Pericardium (tissue), 1 donor: Measurements from ENCODE around the gene EDEM3.

GRCh38 chr1:183511364-183511987 is 39.2 kb downstream of the SMG7 start:
- RRBS: no CpG with 5 or more reads among the region's 3 CpGs

DNA sequence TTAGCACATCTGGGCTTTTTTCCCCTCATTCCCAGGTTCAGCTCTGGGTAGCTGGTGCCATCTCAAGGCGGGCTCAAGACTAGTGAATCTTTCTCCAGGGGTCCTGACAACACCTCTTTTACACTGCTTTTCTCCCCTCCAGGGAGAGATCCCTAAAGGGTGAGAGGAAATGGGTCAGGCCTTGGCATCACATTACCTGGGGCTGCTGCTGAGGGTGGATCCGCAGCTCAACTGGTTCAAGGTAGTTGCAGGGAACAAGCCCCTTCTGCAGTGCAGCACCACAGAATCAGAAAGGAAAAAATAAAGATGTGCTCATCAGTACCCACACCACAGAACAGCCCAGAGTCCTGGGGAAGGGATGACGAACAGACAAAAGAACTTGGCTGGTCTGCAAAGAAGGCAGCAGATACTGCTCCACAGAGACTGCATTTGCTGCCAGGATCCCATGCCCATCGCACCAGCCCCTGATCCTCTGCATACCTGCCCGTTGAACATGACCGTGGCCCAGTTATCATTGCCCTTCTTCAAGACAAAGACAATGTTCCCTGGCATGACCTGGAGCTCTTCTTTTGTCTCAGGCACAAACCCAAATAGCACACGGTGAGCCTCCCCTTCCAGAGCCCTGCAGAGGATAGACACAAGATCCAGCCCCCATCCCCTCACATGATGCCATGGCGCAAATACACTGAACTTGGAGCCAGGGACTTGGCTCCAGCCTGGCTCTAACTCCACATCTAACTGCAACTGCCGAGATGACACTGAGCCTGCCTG is 23.4 kb downstream of the NCF2 start:
- RRBS: no CpG with 5 or more reads among the region's 9 CpGs

DNA sequence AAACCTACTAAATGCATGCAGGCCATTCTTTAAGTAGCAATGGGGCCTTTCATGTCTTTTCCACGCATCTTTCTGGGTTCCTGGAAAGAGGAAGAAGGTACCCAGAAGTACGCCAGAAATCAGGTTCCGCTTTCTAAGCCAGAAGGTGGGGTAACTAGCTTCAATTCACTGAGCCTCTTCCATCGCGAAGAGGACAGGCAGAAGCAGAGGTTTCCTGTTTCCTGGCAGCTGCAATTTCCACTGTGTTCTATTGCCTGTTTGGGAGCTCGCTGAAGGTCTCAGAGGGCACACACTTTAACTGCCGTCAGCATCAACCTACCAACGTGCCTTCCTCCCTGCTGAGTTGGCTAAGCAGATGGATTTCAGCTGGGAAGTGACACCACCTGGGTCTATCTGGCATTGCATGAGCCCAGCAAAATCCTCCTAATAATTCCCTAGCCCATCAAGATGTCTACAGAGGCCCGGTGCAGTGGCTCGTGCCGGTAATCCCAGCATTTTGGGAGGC is 10.0 kb downstream of the NCF2 start:
- RRBS: no CpG with 5 or more reads among the region's 11 CpGs

DNA sequence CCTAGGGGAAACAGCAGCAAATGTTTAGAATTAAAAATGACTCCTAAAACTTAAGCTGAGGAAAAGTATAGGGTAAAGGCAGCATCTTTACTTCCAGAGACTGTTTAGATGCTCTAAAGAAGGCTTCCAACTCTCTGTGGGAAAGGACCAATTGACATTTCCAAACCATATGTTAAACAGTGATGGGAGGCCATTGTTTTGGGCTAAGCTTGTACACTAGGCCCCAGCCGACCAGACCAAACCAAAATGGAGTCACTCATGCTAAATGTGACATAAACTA is 2.6 kb upstream of the APOBEC4 start:
- RRBS: no CpG with 5 or more reads among the region's 1 CpG

- RRBS: no CpG with 5 or more reads among the region's 8 CpGs
These were observed 68.6 kb downstream of the RGL1 start for GRCh38 chr1:183873244-183874151.

GRCh38 chr1:184425621-184426275 is 38.9 kb downstream of the C1orf21 start:
- RRBS: no CpG with 5 or more reads among the region's 6 CpGs

DNA sequence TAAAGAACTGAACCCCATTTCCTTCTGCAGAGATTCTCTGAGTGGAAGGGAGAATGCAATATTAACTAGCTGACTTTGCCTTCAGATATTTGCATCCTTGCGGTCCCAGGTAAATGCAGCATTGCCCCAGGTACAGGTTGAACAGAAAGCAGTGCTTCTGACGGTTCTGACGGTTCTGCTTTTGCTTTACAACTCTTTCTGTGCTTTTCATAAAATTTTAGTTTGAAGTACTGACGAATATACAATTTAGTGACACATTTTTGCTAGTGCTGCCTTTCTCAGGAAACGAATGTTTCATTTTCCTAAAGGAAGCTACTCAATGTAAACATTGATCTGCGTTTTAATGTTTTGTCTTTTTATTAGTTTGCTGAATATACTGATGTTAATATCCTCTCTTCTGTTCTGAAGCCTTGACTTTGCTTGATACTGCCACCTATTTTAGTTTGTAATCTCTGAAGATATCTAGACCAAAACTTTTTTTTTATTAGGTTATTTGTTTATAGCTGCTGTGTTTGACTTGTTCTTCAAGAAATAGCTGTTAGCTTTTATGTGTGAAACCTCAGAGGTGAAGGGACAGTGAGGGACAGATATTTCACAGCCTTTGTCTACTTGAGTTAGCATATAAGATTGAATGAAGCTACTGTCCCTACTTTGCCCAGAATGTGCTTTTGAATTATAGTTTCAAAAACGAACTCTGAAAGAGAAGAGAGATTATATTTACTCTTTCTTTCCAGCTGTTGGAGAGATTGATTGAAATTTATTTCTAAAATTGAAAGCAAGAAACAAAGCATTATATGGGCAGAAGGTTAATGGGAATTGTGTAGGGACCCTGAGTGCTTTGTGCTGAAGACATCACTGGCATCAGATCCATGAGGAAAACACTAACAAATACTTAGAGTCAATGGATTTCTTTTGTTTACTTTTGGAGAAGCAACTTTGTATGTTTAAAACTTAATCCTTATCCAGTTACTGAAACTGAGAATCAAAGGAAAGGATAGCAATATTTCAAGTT is 66.7 kb downstream of the C1orf21 start:
- RRBS: no CpG with 5 or more reads among the region's 7 CpGs

DNA sequence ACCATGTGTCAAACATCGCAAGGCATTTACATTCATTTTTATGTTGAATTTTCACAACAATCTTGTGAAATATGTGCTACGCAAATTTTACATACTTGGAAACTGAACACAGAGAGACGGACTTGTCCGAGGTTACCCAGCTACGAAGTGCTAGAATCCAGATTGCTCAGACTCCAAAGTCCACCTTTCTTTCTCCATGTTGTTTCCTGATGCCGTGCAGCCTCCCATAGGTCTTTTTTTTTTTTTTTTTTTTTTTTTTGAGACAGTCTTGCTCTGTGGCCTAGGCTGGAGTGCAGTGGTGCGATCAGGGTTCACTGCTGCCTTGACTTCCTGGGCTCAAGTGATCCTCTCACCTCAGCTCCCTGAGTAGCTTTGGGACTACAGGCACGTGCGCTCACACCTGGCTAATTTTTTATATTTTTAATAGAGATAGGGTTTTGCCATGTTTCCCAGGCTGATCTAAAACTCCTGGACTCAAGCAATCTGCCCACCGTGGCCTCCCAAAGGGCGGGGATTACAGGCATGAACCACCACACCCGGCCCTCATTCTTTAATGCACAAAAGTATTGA is 92.6 kb downstream of the C1orf21 start:
- RRBS: no CpG with 5 or more reads among the region's 12 CpGs

DNA sequence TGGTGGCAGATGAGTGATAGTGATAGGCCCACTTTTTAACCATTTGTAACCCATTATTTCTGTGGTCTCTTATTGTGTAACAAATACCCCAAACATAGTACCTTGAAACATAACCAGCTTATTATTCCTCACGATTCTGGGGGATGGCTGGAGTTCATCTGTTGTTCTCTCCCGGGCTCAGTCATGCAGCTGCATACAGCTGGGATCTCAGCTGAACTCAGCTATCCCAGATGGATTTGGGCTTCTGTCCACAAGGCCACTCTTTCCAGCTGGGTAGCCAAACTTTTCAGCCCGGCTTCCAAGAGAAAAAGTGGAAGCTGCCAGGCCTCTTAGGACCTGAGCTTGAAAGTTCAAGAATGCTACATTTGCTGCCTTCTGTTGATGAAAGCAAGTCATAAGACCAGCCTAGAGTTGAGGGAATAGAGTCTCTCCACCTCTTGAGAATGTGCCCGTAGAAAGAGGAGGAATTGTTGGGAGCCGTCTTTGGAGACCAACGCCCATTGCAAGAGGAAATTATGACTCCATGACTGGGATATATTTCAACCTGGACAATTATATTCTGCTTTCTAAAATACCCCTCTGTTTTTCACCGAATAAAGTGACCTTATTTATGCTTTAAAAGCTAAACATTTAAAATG is 95.3 kb downstream of the C1orf21 start:
- RRBS: no CpG with 5 or more reads among the region's 7 CpGs

GRCh38 chr1:184492043-184492547 is 105.3 kb downstream of the C1orf21 start:
- RRBS: no CpG with 5 or more reads among the region's 1 CpG

DNA sequence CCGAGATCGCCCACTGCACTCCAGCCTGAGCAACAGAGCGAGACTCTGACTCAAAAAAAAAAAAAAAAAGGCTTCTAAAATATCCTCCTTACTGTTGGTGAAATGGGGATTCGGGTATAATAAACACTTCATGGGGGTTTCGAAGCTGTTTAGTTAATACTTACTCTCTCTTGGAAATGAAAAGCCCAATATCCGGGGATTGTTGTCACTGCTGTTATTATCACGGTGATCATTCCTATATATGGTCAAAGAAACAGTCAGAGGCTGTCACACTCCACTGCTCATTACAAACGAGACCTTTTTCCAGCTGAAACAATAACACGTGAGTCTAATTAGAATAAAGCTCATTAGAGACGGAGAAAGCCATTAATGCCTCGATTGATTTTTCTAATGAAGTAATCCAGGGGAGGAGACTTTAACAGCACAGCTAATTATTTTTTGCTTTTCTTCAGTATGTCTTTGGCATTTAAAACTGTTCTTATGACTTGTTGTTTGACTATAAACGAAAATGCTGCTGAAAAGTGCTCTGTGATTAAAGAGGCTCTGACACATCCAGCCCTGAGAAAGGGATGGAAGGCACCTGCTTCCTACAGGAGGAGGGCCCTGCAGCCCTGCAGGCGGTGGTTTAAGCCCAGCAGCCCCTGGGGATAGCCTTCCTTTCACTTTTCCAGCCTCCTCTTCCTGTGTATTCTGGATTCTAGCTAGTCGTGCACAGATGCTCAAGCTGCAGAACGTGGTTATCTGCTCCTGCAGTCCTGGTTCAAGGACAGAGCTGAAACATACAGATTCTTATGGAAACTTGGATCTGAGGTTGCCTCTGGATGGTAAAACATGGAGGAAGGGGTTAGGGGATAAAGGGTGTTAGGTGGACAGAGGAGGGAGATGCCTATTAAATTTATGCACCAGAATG is 143.6 kb downstream of the EDEM3 start:
- RRBS: no CpG with 5 or more reads among the region's 15 CpGs

DNA sequence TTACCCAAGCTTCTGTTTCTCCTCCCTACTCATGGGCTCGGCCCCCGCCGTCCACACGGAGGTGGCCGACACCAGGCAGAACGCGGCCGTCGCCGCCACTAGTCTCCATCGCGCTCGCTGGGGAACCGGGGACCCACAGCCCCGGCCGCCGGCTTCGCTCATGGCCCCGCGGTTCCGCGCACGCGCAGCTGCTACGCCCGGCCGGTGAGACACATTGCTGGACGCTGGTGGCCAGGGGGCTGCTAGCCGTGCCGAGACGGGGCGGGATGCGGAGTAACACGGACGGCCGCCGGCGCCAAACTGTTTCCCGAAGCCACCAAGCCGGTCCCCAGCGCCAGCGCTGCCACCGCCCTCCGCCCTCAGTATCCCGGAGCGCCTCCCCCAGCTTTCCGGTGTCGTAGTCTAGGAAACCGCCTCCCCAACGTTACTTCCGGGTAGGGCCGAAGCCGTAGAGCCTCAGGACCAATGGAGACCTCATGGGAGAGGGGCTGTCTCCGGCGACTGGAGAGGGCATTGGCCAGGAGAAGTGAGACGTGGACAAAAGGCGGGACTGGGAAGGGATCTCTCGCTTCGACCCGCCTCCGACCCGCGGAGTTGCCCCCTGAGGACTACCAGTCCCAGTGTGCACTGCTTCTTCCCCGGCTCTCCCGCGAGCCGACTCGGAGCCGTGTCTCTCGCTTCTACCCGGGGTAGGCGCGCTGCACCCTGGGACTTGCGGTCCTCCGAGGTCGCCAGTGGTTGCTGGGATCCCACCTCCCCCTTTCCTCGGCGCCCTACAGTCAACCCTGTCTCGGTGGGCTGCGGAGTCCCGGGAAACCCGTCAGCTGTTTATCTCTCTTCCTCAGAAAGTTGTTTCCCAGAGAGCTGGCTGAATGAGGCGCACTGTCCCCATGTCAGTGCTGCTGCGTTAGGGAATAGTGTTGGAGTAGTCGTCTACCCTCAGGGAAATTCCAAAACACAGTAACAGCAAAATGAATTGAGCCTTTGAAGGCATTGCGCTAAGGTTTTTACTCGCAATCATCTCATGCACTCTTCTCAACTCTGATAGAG is at the start of gene EDEM3:
TSS of gene EDEM3 (minus strand) at position 374 of the 1,050 bp plus-strand sequence.
- RRBS: 1% methylated on average over 39 of the region's 87 CpGs

DNA sequence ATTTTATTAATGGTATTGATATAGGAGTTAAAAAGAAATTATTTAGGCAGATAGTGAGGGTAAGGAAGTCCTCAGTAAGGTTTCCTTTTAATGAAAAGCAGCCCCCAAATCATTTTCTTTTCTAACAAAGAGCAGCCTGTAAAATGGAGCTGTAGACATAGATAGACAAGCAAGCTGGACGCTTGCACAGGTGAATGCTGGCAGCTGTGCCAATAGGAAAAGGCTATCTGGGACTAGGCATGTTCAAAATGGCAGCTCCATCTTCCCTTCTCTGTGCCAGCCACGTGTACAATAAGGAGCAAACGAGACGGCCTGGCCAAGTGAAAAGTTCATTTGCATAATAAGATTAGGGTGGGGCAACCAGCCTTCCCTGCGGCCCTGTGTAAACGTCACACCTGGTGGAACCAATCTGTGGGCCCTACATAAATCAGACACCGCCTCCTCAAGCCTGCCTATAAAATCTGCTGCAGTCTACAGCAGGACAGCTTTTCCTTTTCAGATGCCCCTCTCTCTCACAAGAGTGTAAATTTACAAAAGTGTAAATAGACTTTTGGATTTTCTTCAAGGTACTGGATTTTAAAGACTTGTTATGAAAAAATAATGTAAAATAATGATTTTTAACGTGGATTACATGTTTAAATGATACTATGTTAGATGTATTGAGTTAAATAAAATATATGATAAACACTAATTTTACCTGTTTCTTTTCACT is 16.6 kb upstream of the EDEM3 start:
- RRBS: no CpG with 5 or more reads among the region's 8 CpGs

DNA sequence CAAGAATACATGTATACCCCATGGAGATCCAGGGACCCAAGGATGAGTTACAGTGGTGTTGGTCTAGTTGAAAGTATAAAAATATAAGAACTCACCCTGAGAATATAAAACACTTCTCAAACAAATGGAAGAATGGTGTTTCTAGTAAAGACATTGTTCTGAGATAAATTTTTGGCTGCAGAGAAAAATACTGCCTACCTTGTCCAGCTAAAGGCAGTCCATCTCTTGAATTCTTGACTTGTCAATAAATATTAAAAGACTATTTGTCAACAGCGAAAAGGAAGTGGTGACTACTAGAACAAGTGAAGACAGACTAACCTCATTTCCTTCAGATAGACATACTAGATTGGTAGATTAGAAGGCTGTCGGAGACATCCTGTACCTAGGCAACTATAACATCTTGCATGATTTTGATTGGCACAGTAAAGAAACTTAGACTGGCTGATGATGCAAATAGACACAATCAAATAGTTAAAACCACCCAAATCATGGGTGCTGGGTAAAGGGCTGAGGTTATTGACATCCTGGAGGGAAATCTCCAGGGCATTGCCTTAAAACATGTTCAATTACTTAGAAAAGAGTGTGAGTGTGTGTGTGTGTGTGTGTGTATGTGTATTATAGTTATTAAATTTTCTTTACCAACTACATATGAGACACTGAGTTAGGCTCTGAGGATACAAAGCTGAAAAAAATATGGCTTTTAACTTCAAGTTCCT is 85.9 kb upstream of the EDEM3 start:
- RRBS: no CpG with 5 or more reads among the region's 2 CpGs

DNA sequence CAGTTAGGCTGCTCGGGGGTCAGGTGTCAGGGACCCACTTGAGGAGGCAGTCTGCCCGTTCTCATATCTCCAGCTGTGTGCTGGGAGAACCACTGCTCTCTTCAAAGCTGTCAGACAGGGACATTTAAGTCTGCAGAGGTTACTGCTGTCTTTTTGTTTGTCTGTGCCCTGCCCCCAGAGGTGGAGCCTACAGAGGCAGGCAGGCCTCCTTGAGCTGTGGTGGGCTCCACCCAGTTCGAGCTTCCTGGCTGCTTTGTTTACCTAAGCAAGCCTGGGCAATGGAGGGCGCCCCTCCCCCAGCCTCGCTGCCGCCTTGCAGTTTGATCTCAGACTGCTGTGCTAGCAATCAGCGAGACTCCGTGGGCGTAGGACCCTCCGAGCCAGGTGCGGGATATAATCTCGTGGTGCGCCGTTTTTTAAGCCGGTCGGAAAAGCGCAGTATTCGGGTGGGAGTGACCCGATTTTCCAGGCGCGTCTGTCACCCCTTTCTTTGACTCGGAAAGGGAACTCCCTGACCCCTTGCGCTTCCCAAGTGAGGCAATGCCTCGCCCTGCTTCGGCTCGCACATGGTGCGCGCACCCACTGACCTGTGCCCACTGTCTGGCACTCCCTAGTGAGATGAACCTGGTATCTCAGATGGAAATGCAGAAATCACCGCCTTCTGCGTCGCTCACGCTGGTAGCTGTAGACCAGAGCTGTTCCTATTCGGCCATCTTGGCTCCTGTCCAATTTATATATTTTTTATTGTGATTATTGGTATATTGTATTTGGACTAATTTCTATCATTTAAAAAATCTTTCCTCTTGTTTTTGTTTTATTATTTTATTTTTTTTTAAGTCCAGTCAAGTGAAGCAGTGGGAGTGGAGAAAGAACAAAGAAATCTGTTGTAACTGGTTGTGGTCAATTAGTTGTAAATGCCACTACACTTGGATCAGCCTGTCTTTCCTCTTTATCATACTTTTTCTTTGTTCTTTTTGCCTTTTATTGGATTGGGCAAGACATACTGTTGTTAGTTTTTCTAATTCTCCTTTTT is 59.6 kb downstream of the IVNS1ABP start:
- RRBS: no CpG with 5 or more reads among the region's 33 CpGs

- RRBS: no CpG with 5 or more reads among the region's 2 CpGs
These were observed 25.4 kb downstream of the IVNS1ABP start for GRCh38 chr1:185291518-185292267.

- RRBS: no CpG with 5 or more reads among the region's 7 CpGs
These were observed 13.0 kb downstream of the IVNS1ABP start for GRCh38 chr1:185303773-185304770.

GRCh38 chr1:185315338-185315828 is 1.7 kb downstream of the IVNS1ABP start:
- RRBS: no CpG with 5 or more reads among the region's 3 CpGs

- RRBS: no CpG with 5 or more reads among the region's 2 CpGs
These were observed 57.6 kb upstream of the IVNS1ABP start for GRCh38 chr1:185374658-185375006.

DNA sequence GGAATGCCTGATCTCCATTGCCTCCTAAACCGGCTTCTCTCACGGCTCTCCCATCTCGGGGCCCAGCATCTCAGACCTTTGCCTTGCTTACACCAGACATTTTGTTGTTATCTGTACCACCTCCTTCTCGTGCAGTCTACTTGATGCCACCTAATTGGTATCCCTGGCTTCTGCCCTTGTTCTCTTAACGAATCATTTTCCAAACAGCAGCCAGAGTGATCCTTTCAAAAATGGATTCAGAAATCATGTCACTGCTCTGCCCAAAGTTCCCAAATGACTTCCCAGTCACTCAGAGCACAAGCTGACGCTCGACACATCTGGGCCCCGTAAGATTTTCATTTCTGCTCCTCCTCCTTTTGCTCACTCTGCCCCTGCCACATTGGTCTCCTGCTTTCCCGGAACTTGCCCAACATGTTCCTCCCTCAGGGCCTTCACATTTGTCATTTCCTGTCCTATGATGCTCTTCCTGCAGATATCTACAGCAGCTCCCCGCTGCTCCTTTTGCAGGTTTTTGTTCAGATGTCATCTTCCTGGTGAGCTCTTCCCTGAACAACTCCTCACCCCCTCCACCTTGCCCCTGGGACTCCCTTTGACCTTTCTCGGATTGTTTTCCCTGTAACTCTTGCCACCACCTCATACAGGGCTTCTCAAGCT is 58.4 kb upstream of the IVNS1ABP start:
- RRBS: no CpG with 5 or more reads among the region's 11 CpGs